LHCN-M2 (cell line): ENCODE results near the gene ECT2L.

DNA sequence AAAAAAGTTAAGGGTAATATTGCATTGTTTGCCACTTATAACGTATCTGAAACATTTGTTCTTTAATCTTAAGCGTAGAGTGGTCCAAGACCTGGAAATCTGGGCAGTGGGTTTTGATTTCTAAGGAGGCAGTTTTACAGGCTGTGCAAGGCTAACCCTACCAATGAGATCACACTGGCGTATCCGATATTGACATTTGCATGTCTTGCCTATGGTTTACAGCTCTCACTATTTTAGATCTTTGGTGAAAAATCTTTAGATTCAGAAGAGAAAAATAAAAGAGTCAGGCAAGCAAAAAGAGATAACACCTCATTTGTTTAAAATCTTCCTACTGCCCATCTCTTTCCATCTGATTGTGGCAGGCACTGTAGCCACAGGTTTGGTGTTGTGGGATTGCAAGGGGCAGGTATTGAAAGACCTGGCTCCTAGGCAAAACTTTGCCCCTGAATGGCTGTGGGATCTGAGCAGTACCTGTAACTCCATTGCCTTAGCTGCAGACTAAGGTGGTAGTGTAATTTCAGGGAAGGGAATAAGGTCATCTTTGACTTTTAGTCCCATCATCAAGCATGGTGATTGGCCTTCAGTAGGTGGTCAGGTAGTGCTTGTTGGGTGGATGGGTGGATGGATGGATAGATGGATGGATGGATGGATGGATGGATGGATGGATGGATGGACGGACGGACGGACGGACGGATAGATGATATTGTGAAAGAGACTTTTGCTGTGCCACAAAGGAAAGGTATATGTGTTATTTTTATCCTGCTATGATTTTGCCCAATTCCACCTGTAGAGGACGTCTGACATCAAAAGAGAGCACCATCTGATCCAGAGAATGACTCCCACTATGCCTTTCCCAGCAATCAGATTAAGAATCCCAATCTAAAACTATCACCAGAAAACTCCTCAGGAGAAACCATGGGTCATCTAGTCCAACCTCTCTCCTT, 1.9 kb downstream of the TNFAIP3 start:
- RAMPAGE, long total RNA, result no peak

DNA sequence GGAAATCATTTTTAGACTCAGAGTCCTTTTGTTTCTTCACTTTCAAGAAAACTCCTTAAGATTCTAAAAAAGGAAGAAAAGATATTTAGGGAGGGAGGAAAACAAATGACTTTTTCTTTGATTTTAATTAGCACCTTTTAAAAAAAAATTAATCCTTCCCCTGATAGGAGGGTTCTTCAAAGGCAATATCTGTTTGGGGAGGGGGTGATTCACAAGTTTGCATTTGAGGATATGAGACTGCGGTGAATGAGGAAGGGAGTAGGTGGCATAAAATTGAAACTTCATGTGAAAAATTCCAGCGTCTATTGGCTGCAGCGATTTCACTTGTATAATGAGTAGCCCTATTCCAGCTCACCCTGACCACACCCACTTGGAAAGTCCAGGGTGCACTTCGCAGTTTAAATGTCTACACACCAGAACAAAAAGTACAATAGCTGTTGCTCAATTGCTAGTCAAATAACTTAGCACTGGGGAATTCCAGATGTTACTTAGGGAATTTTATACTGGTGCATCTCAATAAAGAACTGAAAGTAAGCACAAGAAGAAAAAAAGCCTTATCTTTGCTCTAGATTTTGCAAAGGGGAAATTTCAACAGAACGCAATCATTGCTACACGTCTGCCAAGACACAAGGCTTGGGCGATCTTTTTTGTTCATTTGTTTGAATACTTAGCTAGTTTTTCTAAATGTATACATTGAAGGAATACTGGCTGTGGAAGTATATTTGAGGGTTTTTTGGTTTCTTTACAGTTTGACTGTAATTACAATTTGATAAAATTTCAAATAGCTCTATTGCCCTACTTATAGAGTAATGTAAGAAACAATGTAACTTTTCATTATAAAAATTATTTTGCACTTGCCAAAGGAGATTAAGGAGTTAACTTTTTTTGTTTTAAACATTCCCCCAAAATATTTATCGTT, 6.3 kb downstream of the TNFAIP3 start:
- RAMPAGE, long total RNA, result no peak

DNA sequence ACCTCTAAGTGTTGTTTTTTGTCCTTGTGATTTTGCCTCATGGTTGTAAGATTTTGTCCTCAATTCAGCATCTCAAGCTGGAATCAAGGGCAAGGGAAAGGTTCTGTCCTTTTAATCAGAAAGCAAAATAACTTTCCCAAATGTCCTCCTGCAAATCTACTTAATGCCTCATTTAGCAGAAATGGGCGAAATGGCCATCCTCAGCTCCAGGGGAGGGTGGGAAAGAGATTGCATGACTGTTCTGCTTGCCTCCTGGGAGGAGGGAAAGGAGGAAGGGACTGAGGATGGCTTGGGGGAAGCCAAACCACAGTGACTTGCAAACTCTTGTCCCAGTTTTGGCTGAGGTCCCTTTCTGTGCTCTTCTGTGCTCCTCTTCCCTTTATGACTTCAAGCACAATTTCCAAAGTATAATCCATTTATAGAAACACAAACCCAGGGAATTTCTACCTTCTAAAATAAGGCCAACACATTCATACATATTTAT, 43.4 kb downstream of the TNFAIP3 start:
- RAMPAGE, long total RNA, result no peak

DNA sequence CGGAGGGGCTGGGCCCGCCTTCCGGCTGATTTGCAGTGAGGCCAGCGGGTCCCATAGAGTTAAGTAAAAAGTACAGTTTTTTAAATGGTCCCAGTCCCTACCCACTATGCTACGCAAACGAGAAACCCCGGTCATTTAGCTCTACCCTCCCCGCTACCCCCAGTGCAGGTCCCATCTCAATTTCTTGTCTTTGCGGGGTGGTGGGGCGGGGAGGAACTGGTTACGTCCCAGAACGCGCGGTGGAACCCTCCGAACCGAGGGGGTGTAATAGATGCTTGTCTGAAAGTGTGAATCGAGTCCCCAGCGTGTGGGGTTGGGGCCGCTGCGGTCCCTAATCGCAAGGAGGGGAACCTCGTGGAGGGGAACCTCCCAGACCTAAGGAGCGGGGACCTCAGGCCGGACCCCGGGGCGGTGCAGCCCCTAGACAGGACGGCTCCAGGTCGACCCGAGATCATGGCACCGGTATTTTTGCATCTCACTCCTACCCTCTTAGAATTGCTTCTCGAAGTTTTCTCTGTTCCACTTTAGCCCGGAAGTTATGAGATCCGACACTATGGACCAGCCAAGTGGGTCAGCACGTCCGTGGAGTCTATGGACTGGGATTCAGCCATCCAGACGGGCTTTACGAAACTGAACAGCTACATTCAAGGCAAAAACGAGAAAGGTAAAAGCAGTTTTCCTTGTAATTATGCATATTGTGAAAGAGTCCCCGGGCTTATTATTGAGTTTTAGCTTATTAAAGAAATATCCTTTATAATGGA, 774 bp downstream of the HEBP2 start:
- RAMPAGE, long total RNA, result no peak

GRCh38 chr6:138412817-138413267, 8.8 kb downstream of the HEBP2 start:
- RAMPAGE, long total RNA, result no peak

DNA sequence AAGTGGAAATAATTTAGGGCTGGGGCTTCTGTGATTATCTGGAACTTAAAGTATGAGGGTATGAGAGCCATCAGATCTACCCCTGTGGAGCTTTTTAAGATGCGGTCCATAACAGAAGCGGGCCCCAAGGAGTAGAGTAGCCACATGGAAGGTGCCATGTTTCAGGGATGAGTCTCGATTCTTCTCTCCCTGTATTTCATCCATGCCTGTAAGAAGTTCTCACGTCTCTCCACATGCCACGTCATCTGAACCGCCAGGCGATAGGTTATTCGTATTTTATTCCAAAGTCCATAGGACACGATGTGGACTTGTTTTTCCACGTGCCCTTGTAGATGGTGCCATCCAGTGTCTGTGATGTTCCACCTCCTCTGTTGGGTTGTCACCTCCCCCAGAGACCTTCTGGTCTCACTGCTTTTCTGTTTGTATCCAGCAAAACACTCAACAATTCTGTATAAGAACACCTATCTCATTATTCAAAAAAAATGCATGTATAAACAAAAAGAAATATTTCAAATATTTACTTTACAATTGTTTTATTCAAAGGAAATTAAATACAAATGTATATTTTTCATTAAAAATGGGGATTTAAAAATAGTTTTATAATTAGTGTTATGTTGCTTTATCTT, 17.6 kb downstream of the HEBP2 start:
- RAMPAGE, long total RNA, result no peak

- RAMPAGE, long total RNA, result no peak
Measured at GRCh38 chr6:138503408-138503881, 4.2 kb upstream of the NHSL1 start.

DNA sequence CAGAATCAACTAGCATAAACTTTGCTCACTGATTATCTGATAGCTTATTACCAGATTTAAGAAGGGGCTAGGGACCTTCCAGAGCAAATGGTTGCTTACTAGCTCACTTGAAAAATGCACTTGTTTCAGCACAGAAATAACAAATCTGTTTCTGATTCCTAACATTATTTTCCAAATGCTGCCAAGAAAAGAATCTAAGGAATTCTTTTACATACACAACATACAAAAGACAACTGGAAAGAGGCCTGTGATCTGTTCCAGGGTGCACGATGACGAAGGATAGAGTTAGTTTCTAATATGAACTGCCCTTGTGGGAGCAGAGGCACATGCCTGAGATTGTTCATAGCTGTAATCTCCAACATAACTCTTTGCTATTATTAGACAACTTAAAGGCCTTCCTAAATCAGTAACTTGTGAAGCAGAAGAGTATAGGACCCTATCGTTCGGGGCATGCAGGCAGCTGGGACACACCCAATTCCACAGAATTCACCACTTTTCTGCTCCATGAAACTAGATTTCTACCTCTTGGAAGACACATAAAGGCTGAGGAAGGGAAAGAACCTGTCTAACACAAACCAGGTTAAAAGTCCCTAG, 41.2 kb upstream of the NHSL1 start:
- RAMPAGE, long total RNA, result no peak

GRCh38 chr6:138718942-138719590, 54.5 kb upstream of the CCDC28A start:
- RAMPAGE, long total RNA, result no peak

DNA sequence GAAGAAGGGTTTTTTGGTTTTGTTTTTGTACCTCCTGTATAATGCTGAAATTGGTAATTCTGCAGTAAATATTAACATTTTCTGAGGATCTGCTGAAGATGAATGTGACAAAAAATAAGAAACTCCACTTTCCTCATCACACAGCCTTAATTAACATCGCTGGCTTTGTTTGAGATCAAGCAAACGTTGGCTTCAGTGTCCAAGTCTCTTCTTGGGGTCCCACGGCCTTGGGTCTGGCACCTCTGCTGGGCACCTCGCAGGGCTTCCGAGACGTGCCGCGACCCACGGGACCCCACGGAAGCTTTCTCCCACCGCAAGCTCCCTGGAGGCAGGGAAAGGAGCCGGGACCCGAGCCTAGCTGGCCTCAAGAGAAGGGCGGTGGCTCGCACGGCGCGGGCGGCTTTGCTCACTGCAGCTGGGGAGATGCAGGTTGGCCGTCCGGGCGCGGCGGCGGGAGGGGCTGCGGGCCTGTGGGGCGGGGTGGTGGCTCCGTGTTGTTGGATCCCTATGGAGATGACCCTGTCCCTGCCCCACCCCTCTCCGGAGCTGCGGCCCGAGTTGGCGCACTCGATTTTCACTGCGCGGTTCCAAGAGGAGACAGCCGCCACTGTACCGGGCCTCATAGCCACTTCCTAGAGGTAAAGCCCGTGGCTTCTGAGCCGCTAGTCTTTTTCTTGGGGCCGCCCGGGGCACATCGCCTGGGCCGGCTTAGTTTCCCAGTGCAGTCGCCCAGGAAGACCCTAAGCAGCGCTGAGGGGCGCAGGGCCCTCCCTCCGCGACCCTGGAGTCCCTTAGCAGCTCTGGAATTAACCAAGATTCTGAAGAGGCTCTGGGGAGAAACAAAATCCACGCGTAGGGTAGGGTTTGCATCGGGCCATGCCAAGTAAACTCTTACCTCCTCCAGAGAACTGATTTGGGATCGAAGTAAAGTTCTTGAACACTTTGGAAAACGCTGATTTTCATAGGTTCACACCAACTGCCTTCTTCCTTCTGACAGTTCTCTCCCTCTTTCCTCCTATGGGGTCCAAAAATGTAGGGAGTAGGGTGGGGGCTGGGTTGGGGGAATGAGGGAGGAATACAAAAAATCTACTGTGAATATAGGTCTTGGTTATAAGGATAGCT, at the start of gene ECT2L:
Gene ECT2L (plus strand): TSS at position 533 of the 1,122 bp plus-strand sequence.
- RAMPAGE, long total RNA, result no peak

DNA sequence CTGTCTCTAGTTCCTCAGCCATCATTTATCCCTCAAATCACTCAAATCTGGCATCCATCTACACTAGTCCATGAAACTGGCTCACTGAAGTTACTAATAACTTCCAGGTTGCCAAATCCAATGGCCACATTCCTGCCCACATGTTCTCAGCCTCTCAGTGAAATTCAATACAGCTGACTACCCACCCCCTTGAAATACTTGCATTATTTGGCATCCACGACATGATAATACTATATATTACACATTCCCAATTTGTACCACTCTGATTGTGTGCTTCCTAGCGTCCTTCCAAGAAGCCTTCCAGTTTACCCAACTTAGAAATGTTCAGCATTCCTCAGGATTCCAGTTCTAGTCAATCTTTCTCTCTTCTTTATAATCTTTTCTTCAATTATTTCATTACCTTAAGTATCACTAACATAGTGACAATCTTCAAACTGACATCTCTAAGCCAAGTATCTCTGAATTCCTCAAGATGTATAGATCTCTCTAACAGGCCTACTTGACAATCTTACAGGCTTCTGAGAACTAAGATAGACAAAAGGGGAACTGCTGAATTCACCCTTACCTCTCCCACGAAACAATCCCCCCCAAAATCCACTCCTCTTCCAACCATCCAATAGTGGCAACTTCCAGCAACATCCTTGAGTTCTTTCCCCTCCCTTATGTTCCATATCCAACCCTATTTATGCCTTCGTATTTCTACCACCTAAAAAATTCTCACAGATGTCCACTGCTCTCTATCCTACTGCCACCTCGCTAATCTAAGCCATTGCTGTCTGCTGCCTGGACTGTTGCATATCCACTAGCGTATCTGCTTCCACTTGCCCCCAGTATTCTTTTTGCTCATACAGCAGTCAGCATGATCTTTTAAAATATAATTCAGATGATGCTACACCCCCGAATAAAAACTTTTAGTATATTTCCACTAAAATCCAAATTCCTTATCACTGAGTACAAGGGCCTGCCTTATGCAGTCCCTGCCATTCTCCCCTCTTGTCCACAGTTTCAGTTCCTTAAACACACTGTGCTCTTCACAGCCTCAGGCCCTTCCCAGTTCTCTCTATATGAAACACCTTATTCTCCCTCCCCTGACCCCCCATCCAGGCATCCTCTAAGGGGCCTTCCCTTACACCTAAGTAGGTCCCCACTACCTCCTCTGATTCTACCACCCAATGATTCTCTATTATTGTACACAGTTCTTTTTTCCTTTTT, 8.2 kb downstream of the REPS1 start:
- RAMPAGE, long total RNA, result no peak

- RAMPAGE, long total RNA, result no peak
Measured at GRCh38 chr6:139027604-139028268, 809 bp upstream of the ABRACL start.

- RAMPAGE, long total RNA, result no peak
Measured at GRCh38 chr6:139029430-139029832, 886 bp downstream of the ABRACL start.

- RAMPAGE, long total RNA, result no peak
Measured at GRCh38 chr6:139157000-139157637, 22.2 kb downstream of the HECA start.

DNA sequence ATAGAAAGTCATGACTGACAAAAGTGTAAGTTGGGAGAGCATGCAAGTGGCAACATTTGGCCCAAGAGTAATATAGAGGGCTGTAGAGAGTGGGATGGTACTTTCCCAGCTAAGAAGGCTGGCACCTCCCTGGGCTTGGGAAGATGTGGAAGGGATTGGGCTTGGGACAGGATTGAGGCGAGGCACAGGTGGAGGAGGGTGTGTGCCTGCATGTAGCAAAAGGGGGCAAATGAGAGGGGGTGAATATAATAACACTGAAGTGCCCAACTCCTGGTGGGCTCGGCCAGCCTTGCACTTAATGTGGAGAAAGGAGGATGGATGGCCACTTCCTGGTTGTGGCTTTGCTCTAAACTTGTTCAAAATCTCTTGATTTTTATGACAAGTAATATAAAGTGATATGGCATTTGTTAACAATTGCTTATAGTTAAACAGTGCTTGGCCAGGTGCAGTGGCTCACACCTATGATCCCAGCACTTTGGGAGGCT, 22.8 kb downstream of the HECA start:
- RAMPAGE, long total RNA, result no peak

DNA sequence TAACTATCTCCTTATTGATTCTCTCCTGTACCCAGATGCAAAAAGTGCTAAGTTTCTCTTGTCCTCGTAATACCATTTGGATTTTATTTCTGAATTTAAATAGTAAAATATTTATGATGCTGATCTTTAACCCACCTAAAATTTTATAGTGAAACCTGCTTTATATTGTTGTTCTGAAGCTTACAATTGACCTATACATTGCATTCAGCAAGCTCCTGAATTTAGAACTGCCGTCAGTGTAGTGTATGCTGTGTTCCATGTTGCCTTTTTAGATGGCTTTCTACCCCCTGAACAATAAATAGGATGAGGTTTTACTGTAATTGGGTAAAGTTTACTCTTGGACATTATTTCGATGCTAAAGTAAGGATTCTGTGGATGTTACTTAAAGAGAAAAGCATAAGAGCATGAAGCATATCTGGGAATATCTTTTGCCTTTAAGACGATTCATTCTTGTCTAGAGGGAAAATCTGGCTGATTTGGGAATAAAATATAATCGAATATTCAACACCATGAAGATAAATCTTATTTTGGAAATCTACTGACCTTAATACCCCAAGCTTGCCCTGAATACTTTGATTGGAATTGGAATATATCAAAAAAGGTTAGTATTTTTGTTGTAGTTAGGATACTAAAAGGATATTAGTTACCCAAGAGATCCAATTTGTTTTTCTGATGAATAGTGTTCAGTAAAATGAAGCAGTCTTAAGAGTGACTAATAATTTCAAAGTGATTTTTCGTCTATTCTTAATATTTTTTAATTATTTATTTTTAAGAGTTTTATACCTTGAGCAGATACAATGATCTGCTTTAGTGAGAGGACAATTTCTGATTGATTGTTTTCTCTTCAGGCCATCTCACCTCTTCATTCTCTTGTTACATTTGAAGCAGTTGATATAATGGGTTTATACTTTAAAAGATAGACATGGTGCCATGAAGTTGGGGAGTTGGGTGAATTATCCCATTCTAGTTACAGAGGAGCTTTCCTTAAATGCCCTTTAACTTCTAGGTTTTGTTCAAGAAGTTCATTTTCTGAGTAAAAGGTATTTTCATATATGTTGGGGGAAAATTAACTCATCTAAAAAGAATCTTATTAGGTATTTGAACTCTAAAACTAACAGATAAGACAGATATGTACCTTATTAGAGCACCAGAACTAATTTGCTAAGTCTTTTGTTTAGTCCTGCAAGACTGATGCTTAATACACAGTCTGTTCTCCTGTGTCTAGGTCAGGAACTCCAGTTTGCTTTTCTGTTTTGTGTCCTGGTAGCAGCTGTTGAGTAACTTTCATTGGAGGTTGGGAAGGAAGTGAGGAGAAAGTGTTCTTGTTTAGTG, 44.8 kb downstream of the HECA start:
- RAMPAGE, long total RNA, result no peak

- RAMPAGE, long total RNA, result no peak
Measured at GRCh38 chr6:139257140-139257690, 34.6 kb downstream of the TXLNB start.

DNA sequence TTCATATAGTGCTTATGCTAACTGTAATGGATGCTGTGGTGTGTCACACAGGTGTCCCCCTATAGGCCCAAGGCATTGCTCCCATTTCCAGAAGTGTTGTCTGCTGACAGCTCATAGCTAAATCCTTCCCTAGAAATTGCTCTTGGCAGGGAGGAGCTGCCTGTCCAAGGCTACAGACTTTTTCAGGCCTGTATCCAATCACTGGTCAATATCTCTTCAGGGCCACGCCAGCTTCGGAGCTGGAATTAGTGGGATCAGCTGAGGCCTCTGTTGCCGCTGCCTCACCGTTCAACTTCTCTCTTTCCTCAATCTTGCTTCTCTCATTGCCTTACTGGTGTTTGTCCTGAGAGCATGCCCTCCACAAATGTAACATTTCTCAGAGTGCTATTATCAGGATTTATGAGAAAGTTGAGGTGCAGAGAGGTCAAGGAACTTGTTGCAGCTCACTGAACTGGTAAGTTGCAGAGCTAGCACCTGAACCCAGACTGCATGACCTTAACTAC, 111.8 kb upstream of the CITED2 start:
- RAMPAGE, long total RNA, result no peak

DNA sequence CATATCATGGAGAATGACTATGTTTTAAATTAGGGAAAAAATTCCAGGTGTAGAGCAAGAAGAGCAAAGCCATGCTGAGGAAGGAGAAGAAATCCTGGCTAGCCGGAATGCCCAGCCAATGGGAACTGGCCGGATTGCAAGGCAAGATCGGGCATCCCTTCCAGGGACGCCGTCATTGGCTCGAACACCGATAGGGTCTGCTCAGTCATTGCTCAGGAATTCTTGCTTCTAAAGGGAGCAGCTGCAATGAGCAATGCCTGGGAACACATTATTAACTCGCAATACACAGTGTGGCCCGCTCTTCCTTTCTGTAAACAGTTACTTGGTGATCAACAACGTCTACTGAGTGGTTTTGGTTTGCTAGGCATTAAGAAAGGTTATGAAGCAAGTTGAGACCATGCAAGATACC, 165.3 kb upstream of the CITED2 start:
- RAMPAGE, long total RNA, result no peak

- RAMPAGE, long total RNA, result no peak
Measured at GRCh38 chr6:139578153-139578645, 203.8 kb upstream of the CITED2 start.